Pulmonary artery (tissue), 1 donor: ENCODE measurements around the genes NBEAL1 and NRP2.

- PRO-cap: bidirectional peak, plus-strand start at chr2:203014920, minus-strand start at chr2:203014620
Measured at GRCh38 chr2:203014298-203015060, at the start of gene NBEAL1. NBEAL1 (plus strand) TSS chr2:203014875.

DNA sequence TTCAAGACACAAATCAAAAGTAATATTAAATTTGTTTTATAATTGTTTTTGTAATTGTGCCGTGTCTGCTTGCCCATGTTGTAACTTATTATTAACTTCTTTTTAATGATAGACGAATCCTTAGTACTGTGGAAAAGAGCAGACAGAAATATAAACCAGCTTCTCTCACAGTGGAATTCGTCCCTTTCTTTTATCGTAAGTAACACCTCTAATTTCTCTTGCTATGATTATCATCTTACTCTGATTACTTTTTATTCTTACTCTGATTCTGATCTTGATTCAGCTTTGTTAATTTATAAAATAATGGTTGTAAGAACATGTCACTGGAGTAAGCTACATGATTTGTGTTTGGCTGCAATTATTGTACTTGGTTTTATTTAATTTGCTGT lies 53.6 kb downstream of the NBEAL1 start:
- PRO-cap: no peak

GRCh38 chr2:203190431-203190949 lies 48.3 kb upstream of the CYP20A1 start:
- PRO-cap: no peak

DNA sequence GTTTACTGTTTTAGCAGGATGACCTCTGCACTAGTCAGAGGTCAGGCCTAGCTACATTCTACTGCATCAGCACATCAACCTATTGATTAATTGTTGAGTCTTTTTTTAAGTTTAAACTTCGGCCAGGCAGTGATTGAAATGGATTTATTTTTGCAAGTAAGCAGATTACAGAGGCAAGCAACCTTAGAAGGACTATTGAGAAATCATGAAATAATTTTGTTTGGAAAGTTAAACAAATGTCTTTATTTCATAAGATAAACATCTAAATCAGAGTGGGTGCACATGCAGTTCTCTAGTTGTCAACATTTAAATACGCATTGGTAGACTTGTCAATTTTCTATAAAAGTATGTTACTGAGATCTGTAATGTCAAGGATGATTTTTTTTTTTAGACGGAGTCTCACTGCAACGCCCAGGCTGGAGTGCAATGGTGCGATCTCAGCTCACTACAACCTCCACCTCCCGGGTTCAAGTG lies 75.2 kb upstream of the CD28 start:
- PRO-cap: no peak

GRCh38 chr2:203707482-203707865 lies 1.0 kb downstream of the CD28 start:
- PRO-cap: no peak

GRCh38 chr2:203741520-203741867 lies 35.1 kb downstream of the CD28 start:
- PRO-cap: no peak

DNA sequence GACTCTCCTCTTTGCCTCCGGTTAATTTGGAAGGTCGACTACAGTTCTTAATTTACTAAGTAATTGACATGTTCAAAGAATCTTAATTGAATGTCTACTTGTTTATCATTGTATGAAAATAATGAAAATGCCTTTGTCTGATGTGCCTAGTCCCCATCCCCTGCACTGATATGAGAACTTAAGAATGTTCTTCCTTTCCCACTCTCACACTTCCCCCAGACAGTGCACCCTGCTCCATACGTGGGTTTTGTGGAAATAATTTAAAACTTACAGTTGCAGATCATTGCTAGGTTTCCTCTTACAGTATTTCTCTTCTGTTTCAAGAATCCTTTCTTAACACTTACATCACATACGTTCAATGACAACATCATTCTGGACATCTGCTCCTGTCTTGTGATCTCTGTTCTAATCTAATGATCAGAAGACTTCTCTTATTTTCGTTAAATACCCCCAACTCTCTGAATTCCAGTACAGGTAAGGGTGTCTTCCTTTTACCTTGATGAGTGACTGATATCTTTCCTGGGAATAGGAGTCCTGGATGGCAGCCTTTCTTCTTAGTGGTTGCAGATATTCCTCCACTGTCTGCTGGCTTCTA lies 3.6 kb downstream of the ICOS start:
- PRO-cap: no peak

DNA sequence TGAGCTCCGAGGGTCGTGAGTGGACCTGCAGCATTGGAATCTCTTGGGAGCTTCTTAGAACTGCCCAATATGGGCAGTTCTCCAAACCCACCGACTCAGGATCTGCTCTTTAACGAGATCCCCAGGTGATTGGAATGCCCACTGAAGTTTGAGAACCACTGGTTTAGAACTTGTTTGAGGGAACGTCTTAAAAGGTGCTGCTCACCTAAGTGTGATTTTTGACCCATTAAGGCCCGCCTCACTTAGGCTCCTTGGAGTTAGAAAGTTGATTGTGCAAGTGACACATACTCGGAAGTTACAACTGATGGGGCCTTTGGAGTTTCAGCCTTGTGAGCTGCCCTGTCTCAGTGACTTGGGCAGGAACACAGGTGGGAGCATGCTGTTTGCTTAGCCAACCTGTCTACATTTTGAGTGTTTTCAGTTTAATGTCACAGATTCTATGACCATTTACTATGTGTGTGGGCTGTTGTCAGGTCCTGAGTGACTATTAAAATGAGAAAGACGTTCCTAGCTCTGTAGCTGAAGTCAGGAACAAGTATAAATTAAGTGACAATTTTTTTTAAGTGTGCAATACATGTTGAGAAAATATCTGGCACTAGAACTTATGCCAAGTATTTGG lies 1.1 kb downstream of the PARD3B start:
- PRO-cap: no peak

GRCh38 chr2:204695214-204695959 lies 150.1 kb downstream of the PARD3B start:
- PRO-cap: no peak

DNA sequence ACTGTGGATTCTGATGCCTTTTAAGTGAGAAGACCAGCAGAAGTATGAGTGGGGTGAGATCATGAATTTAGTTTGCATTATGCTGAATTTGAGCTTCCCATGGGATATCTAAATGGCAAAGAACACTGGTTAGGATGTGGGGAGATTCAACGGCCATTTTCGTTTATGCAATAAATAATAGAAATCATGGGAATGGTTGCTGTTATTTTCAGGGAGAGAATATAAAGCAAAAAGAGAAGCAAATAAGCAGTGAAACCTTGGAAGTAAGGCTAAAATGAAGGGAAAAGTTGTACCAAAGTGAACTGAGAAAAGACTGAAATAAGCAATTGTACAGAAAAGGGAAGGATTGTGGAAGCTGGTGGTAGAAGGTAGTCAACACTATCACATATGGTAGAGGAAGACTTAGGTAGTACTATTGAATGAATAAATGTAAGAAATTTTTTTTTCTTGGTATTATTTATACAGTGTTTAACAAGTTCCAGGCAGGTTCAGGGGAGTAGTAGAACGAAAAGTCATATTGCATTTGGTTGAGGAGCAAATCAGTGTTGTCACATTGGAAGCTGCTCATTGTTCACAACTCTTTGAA lies 376.8 kb downstream of the PARD3B start:
- PRO-cap: no peak

- PRO-cap: no peak
Measured at GRCh38 chr2:205139741-205140336, 542.5 kb upstream of the NRP2 start.

- PRO-cap: no peak
Measured at GRCh38 chr2:205166628-205166925, 515.7 kb upstream of the NRP2 start.

DNA sequence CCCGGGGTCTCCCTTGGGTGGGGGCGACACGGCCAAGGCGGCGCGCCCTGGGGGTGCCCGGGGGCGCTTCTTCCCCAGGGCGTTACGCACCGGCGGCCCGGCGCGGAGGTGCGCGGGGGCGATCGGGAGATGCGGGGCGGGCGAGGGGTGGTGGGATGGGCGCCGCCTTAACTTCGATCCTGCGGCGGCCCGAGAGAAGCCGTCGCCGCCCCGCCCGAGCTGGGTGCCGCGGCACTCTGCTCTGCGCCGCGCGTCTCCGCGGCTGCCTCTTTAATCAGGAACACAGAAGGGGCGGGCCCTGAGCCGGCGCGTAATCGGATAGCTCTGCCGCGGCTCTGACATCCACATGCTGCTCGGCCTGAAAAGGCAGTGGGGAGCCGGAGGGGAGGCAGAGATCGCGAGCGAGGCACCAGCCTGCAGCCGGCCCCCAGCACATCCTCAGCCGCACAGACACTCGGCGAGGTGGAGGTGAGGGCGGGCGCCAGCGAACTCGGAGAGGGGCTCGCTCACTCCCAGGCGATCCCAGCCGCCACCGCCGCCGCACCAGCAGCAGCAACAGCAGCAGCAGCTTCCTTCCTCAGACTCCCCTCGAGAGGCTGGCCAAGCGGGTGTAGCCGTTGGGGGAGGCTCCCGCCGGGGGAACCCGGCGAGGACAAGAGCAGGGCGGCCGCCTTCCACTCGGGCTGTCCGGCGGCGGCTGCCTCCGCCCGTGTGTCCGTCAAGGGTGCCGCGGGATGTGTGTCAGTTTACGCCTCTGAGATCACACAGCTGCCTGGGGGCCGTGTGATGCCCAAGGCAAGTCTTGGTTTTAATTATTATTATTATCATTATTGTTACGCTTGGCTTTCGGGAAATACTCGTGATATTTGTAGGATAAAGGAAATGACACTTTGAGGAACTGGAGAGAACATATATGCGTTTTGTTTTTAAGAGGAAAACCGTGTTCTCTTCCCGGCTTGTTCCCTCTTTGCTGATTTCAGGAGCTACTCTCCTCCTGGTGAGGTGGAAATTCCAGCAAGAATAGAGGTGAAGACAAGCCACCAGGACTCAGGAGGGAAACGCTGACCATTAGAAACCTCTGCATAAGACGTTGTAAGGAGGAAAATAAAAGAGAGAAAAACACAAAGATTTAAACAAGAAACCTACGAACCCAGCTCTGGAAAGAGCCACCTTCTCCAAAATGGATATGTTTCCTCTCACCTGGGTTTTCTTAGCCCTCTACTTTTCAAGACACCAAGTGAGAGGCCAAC lies at the start of gene NRP2:
NRP2 (plus strand) TSS at position 391 of the 1,250 bp plus-strand sequence.
- PRO-cap: bidirectional peak, plus-strand start at position 391 of the sequence, minus-strand start at position 245 of the sequence; bidirectional peak, plus-strand start at position 744 of the sequence, minus-strand start at position 584 of the sequence

DNA sequence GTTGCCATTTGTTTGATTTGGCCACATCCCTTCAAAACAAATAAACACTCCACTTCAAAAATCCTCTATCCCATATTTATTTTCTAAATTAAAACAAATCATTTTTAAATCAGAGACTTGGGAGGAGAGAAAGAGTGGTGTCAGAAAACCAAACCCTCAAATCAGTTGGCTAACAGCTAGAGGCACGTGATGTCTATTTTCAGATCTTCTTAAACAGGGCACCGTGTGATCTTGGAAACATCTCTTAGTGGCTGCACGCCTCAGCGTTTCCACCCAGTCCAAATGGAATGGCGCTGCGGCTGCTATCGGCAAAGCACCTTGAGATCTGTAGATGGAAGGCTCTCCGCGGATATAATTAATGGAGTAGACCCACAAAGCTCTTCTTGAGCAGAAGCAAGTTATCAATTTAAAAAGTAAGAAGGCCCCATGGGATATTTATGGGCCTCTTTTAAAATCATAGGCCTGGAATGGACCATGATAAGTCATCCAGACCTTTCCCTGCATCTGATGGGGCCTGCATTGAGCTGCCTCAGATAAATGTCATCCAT lies 50.0 kb downstream of the NRP2 start:
- PRO-cap: no peak

GRCh38 chr2:205777143-205777602 lies 94.9 kb downstream of the NRP2 start:
- PRO-cap: no peak

DNA sequence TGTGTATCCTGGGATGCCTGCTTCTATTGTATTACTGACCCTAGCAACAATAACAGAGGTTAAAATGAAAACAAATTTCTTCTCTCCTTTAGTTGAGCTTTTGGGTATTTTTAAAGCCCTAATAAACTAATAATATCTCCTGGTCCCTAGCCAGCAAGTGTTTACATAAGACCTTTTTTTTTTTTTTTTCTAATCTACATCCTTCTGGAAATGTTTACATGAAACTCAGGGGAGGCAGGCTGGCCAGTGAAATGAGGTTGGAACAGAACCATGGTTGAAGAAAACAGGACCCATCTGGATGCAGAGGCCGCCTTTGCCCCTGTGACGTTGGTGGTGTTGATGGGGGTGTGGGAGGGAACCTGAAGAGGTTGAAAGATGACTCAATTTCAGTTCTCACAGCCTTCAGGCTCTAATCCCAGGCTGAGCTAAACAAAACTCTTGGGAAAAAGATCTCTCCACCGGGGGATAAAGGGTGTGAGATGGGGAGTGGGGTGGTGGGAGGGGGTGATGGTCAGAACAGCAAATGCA lies 118.5 kb downstream of the NRP2 start:
- PRO-cap: no peak

GRCh38 chr2:206707243-206707618 lies 11.0 kb downstream of the DYTN start:
- PRO-cap: no peak

DNA sequence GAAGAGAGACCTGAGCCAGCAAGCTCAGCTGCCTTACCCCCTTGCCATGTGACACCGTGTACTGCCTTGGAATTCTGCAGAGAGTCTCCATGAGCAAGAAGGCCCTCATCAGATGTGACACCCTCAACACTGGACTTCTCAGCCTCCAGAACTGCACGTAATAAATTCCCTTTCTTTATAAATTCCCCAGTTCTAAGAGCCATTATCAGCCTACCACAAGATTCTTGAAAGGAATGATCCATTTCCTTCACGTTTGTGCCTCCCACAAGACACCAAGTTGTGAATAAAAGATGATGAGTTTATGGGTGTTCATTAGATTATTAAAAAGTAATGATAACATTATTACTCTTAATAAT lies 67.5 kb upstream of the CPO start:
- PRO-cap: no peak

DNA sequence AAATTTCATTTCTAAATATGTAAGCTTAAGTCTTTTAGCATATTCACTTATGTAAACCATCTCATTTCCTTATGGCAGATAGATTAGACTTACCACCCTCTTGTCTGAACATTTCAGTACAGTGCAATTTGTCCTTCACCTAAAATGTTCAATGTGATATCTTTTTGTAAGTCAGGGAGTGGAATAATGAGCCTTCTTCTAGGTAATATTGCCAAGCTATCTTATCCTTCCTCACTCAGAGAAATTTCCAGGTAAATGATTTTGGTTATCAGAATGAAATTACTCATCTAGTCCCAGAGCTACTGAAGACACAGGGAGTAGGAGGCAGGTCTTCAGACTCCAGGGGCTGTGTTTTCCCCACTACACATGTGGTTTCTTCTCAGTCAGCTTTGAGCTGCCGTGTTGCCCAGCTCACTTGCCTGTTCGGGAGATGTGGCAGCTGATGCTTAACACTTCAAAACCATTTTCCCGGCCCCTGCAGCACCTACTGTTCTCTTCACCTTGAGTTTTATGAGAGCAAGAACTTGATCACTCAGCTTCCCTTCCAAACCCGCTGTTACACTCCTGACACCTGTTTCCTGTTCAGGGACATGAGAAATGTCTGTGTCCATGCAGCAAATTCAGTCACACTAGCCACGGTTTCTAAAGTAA lies 92.1 kb downstream of the KLF7 start:
- PRO-cap: no peak

GRCh38 chr2:207075830-207076599 lies 89.7 kb downstream of the KLF7 start:
- PRO-cap: no peak